Pulmonary artery (tissue), 1 donor: ENCODE measurements around the genes VWC2L and ABCA12.

- PRO-cap: no peak
Observed at GRCh38 chr2:210189383-210190083, 18.3 kb upstream of the KANSL1L start.

- PRO-cap: no peak
Observed at GRCh38 chr2:210541176-210541879, 15.1 kb upstream of the CPS1 start.

DNA sequence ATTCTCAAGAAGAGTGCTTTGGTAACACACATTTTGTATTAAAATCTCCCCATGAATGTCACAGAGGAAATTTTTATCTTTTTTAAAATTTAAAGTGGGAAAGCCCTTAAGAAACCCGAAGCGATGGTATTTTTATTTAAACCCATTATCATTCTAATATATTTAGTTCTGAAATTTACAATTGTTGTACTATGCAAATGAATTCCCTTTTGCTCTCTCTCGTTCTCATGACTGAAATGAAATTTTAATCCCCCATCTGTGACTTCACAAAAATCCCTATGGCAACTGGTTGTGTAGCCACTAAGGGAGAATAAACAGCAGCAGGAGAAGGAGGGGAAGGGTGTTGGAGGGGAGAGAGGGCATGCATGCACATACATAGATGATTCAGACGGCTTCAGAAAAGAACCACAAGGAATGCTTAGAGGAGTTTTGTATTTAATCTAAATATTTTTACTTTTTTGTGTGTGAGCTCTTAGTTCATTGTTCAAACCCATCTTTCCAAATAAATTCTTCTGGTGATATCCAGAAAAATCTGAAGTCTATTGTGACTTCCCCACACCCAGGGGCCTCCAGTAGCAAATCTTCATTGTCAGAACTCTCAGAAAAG lies 36.8 kb downstream of the CPS1 start:
- PRO-cap: no peak

GRCh38 chr2:212484704-212485239 lies 53.8 kb downstream of the ERBB4 start:
- PRO-cap: no peak

DNA sequence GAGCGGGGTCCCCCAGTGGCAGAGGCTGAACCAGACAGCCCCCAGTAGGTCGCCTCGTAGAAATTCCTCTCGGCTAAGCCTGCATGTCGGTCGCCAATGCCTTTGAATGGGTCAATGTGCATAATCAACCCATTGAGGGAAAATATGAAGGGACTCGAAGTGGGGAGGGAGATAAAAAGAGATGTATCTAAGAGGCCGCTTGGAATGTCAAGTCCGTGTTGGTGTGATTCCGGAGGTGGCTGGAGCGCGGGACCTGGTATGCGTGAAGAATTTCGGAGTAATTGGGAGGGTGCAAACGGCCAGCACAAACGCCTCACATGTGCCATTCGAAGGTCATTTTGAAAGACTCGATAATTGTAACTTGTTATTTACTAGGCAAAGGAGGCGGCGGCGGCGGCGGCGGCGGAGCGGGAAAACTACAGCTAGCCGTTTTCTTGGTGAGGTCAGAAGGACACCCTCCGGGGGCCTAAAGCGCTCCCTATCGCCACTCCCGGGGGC lies 1.8 kb downstream of the ERBB4 start:
- PRO-cap: unidirectional peak, plus-strand start at position 378 of the sequence

- PRO-cap: no peak
Observed at GRCh38 chr2:213021989-213022696, 129.3 kb downstream of the IKZF2 start.

GRCh38 chr2:213216449-213216997 lies 65.1 kb upstream of the IKZF2 start:
- PRO-cap: no peak

DNA sequence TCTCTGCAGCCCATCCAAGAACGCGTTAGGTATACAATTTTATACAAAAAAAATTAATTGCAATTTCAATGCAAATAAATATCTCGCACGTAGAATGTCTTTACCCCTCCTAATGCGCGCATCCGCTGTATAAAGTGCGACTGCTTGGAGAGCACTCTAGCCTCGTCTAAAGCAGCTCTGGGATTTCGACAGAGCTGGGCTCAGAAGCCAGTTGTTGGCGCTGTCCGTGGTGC lies at the start of gene VWC2L:
Gene VWC2L (plus strand): TSS at position 159 of the 233 bp plus-strand sequence.
- PRO-cap: no peak

DNA sequence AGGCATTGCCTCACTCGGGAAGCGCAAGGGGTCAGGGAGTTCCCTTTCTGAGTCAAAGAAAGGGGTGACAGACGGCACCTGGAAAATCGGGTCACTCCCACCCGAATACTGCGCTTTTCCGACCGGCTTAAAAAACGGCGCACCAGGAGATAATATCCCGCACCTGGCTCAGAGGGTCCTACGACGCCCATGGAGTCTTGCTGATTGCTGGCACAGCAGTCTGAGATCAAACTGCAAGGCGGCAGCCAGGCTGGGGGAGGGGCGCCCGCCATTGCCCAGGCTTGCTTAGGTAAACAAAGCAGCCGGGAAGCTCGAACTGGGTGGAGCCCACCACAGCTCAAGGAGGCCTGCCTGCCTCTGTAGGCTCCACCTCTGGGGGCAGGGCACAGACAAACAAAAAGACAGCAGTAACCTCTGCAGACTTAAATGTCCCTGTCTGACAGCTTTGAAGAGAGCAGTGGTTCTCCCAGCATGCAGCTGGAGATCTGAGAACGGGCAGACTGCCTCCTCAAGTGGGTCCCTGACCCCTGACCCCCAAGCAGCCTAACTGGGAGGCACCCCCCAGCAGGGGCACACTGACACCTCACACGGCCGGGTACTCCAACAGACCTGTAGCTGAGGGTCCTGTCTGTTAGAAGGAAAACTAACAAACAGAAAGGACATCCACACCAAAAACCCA lies 125.4 kb downstream of the BARD1 start:
- PRO-cap: no peak

DNA sequence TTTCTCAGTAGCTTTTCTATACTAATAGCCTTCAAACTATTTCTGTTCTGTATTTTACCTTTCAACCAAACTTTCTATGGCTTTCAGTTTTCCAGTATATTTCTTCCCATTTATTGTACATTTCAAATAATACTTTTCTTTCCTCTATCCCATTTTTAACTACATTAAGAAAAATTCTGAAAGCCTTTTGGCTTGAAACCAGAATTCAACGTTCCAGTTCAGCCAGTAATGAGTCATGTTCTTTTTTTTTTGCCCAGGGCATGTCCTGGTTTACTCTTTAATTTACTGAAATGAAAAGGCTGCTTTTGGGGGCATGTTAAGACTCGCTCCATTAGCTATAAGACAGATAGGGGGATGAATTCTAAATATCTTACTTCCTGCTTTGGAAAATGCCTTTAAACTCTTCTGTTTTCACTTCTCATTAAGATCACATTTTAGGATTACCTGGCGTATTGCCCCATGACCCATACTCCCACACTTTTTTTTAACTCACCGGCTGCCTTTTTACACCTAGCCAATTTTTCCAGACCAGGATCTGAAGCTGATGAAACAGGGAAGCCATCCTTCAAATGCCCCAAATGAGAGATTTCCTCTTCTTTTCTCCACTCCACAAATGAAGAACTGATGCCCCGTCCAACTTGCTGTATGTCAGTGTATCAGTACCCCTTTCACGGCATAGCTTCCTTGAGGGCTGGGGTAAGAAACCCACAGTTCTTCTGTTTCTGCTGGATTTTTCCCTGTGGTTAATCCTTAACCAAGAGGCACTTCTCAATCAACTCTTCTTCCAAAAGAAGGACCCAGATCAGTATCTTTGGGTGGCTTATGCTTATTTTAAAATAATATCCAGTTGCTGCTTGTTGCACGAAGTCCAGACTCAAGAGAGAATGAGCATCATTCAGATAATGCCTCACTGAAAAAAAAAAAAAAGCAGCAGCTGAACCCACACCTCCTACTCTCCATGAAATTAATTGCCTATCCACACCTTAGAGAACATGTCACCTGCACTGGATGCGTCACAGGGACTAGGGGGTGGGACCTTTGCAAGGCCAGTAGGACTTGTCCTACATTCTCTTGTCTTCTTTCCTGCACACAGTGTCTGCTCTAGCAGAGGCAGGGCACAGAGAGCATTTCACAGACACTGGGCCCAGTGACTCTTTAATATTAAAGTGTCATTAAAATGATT lies at the start of gene ABCA12:
Gene ABCA12 (minus strand): TSS at position 980 of the 1,183 bp plus-strand sequence.
- PRO-cap: no peak

DNA sequence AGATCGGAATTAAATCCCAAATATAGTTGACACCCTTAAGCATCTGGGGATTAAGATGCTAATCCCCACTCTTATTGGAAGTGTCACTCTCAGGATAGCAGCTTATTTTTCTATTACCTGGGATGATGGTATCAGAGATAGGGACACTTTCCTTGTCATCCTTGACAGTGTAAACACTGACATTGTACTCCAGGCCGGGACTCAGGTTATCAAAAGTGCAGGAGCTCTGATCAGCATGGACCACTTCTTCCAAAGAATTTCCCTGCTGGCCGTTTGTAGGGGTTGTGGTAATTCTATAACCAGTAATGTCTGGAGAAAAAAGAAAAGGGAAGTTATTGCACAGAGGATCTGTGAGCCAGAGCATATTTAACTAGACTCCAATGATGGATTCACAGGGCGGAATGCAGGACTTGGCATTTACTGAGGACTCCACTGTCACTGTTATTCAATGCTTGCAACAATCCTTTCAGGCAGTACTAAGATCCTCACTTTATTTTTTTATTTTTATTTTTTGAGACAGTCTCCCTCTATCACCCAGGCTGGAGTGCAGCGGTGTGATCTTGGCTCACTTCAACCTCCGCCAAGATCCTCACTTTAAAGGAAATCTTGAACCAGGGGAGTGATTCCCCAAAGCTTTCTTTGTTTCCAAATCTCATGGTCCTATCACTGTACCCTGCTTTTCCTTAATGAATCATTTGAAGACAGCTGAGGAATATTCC lies 41.3 kb downstream of the FN1 start:
- PRO-cap: no peak

GRCh38 chr2:215434563-215435085 lies 1.2 kb downstream of the FN1 start:
- PRO-cap: no peak

GRCh38 chr2:215831293-215831875 lies 182.0 kb downstream of the MREG start:
- PRO-cap: no peak

- PRO-cap: no peak
Observed at GRCh38 chr2:215904316-215904642, 109.1 kb downstream of the MREG start.

DNA sequence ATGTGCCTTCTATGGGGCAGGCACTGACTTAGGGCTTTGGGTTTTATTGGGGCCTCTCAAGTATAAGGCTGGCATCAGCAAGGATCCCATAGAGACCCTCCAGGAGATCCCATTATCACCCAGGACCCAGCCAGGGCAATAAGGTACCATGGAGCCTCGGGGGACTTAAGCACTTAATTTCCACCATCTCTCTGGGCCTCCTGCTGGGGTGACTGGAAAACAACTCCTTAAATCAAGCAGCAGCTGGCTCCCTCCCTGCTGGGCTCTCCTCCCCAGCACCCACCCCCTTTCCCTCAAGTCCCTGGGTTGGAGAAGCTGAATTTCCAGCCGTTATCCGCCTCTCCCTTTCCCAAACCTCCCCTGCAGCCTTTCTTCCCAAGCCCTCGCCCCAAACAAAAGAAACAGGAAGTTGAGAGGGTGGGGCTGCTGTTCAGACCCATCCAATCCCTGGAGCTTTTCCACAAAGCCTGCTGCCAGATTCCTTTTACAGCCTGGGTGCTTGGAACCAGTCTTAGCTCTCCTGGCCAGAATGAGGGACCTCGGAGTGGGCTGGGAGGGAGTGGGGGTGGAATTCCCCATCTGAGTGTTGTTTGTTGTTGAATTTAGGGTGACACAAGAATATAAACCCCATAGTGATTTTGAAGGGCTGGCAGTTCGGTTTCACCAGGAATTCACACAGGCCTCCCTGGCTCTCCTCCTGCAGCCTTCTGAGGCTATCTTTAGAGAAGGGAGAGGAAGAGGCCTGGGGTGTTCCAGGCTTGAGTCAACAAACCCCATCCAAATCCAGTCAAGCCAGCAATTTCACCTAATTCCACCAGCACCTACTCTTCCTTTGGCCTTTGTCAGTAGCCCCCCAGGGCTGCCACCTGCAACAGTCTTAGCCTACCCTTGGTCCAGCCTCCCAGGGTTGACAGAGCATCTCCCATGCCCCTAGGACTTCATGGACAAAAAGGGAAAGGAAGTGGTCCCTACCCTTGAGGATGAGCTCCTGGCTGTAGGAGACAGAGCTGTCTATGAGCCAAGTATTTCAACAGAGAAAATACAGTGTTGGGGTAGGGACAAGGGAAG lies 32.2 kb downstream of the MARCHF4 start:
- PRO-cap: no peak

- PRO-cap: no peak
Observed at GRCh38 chr2:216663794-216664467, 30.7 kb downstream of the IGFBP2 start.

GRCh38 chr2:216700230-216700632 lies 4.9 kb upstream of the IGFBP5 start:
- PRO-cap: unidirectional peak, plus-strand start at chr2:216700582

- PRO-cap: no peak
Observed at GRCh38 chr2:216871499-216871947, 11.7 kb upstream of the TNP1 start.

GRCh38 chr2:216909419-216909967 lies 49.6 kb upstream of the TNP1 start:
- PRO-cap: no peak

GRCh38 chr2:216933799-216934244 lies 74.0 kb upstream of the TNP1 start:
- PRO-cap: no peak